ENCODE results near the genes FCRL3, CD5L, SPTA1 and OR6K2.

- PRO-cap, 4 experiments: peak in 1 of 4 experiments; most common minus-strand start chr1:157139319 (in 1)
- RAMPAGE, long total RNA, 2 experiments: no peak in any of the 2 experiments
- RRBS: no CpG with 5 or more reads among the region's 3 CpGs
These were observed 1.1 kb upstream of the ETV3 start for GRCh38 chr1:157139253-157139674.

DNA sequence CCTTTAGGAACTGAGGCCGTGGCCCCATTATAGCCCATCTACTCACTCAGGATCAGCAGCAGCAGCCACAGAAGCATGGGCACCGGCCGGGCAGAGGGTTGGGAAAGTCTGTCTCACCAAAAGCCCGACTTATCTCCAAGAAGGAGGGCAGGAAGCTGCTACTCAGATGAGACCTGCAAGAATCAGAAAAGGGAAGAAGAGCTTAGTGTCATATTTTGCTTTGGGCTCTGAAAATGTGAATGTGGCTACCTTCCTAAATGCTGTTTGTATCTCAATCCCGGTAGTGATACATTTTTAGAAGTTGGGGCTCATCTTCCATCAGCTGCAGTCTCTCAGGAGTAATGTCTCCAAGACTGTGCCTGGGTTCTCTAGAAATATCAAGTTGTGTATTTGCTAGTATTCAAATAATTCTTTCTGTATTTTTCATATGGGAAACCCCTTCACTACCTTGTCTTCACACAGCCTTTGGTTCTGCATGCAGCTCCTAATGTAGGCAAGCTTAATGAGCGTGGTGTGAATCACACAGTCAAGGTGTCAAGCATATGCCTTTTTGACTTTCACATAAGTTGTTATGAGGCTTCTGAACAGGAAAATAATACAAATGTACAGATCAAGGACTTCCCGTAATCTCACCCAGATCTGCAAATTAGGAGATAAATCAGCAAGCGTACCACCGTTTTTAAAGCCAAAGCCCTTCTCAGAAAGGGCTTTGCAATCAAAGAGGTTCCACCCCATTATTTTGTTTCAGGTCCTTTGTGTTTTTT is at the start of gene FCRL3:
TSS of gene FCRL3 (minus strand) at position 357 of the 764 bp plus-strand sequence.
- PRO-cap, 4 experiments: no peak in any of the 4 experiments
- RAMPAGE, long total RNA, 2 experiments: no peak in any of the 2 experiments
- RRBS: no CpG with 5 or more reads among the region's 9 CpGs

DNA sequence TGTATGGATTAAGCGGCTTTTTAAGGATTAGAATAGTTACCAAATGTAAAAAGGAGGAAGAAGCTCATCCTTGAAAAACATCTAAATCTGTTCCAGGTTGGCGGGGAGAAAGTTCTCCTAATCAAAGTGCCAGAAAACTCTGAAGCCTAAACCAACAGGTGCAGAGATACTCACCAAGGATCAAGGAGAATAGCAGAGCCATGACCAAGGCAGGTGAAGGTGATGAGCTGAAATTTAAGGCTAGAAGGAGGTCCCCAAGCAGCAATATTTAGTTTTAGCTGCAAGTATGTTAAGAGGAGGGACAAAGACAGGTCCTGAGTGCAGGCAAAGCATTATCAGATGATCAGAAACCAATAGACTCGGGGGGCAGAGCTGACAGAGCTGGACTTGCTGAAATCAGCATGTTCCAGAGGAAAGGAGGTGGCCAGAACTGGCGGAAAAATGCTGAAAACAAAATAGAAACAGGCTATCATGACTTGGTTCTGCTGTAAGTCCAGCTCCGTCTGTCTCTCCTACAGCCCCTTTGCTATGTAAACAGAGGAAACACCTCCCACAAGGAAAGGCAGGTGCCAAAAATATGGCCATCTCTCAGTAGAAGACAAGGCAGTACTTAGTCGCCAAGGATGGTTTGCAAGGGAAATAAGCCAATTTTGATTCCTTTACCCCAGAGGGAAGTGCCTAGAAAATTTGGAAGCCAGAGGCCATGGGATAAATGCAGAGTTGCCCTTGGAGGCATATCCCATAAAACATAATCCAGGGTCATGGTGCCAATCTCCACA is at the start of gene CD5L:
TSS of gene CD5L (minus strand) at position 309 of the 779 bp plus-strand sequence.
- PRO-cap, 4 experiments: no peak in any of the 4 experiments
- RAMPAGE, long total RNA, 2 experiments: no peak in any of the 2 experiments
- RRBS: no CpG with 5 or more reads among the region's 6 CpGs

DNA sequence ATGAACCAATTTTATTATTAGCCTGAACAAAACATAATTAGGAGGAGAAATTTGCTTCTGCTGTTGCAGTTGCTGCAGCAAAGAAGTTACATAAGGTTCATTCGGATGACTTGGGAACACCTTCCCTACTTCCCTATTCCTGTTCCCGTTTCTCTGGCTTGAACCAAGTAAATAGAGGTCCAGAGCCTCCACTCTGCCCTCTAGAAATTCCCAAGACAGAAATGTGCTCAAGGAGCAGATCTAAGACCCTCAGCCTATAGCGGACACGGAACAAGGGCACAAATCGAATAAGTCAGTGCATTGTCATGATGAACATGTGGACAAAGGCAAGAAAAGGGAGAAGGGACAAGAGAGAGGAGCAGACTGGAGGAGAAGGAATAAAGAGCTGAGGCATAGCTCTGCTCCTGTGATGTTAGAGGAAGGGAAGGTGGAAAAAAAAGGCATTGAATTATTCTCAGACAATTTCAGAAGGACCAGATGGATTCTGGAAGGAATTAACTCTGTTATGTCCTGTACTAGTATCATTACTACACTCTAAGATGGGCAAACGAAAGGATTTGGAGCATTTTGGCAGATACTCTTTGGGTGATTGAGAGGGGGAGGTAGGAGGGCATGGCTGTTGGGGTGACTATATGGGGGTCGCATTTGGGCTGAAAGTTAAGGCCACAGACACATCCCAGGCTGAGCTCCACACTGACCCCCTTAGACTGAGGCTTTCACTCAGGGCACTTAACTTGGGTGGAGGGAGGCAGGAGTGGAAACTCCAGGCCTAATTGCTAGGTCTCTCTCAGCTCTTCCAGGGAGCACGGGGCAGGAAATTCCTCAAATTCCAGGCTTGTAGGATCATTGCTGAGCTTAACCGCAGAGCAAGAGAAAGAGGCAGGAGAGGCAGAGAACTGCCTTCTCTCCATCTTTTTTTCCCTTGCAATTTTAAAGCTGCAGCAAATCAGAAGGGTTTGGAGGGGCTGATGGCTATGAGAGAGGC is 25.7 kb downstream of the KIRREL1 start:
- PRO-cap, 4 experiments: peak in 4 of 4 experiments; most common plus-strand start position 874 of the sequence (in 3); most common minus-strand start position 731 of the sequence (in 2)
- RAMPAGE, long total RNA, 2 experiments: no peak in any of the 2 experiments
- RRBS: no CpG with 5 or more reads among the region's 9 CpGs

DNA sequence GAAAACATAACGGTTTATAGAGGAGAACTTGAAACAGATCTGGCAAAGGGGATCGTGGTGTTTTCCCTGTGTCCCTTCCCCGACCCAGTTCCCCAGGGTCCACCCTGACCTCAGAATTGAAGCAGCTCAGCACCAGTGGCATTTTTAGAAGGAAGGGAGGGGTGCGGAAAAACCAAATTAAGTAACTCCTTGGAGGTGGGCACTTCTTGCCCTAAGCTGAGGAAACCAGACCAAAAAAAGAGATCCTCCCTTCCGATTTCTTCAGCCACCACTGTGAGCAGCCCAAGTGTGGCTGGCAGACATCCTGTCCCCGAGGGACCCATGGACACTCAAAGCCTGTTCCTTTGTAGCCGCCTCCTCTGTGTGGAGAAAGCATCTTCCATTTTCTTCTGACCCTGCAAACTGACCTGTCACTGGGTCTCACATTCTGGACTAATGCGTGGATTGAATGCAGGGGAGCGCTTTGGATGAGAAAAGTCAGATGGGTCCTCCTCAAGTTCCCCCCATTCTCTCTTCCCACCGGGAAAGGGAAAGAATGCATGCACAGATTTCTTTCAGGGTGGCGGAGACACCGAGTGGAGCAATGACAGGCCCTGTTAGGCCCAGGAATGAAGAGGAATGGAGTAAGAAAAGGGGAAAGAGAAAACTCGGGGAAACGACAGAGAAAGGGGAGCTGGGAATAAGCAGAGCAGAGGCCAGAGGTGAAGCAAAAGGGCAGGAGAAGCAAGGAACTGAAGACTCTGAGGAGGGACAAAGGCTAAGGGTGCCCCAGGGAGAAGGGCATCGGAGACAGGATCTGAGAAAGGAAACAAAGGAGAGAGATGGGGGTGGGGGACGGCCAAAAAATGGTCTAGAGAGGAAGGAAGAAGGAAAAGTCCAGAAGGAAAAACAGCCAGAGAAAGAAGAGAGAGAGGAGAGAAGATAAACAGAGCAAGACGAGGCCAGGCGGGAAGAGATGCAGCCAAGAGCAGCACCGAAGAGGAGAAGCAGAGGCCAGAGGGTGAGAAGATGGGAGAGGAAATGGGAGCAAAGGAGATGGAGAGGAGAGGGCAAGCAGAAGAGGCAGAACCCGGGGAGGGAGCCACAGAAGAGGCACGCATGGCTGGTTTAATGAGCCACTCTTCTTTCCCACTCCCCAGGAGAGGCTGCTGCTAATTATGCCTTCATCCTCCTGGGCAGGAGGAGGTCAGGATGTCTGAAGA is 31.6 kb downstream of the KIRREL1 start:
- PRO-cap, 4 experiments: peak in 2 of 4 experiments; most common plus-strand start position 951 of the sequence (in 2)
- RAMPAGE, long total RNA, 2 experiments: start-site peak on the plus strand in 1 of 2 experiments, centred at position 547 of the sequence, 20 reads per replicate
- RRBS: no CpG with 5 or more reads among the region's 21 CpGs

GRCh38 chr1:158147547-158148380 is 19.7 kb upstream of the SMIM42 start:
- PRO-cap, 4 experiments: no peak in any of the 4 experiments
- RAMPAGE, long total RNA, 2 experiments: no peak in any of the 2 experiments
- RRBS: no CpG with 5 or more reads among the region's 8 CpGs

- PRO-cap, 4 experiments: no peak in any of the 4 experiments
- RAMPAGE, long total RNA, 2 experiments: no peak in any of the 2 experiments
- RRBS: no CpG with 5 or more reads among the region's 5 CpGs
These were observed at the start of gene SPTA1 for GRCh38 chr1:158686453-158686993. Gene SPTA1, minus strand, starts transcription at chr1:158686715.

DNA sequence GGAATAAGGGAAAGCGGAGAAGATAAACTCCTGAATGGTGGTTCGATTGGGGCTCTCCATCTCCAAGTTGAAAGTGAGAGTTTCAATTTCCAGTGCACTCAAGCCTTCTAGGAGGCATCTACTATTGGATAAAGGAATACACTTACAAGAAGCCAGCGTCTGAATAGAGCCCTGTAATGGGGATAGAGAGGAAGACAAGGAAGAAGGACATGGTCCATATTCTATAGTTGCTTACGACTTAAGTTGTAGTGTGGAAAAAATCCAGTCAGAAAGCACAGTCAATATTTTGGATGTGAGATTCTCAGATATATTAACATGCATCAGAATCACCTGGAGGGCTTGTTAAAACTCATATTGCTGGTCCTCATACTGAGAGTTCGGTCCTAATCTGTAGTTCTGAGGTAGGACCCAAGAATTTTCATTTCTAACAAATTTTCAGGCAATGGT is at the start of gene OR6K2:
TSS of gene OR6K2 (minus strand) at position 60 of the 447 bp plus-strand sequence.
- PRO-cap, 4 experiments: no peak in any of the 4 experiments
- RAMPAGE, long total RNA, 2 experiments: no peak in any of the 2 experiments
- RRBS: no CpG with 5 or more reads among the region's 5 CpGs

DNA sequence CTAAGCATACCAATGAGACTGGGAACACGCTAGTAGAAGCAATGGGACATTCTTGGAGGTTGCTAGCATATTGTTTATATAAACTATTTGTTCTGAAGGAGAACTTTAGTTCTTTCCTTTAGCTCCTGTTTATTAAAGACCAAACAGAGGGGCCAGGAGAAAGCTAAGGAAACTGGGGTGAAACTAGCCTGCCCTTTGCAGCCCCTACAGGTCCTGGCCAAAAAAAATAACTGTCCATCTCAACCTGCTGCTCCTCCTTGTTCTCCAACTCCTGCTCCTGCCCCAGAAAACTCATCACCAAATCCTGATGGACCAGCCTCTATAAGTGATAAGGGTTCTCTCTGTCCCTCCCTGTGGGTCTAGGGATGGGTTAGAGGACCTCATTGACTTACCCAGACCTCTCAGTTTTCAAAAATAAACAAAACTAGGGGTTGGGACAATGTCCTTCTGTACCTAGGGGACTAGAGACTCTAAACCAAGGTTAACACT is 10.4 kb upstream of the OR6K3 start:
- PRO-cap, 4 experiments: no peak in any of the 4 experiments
- RAMPAGE, long total RNA, 2 experiments: no peak in any of the 2 experiments
- RRBS: no CpG with 5 or more reads among the region's 1 CpG

DNA sequence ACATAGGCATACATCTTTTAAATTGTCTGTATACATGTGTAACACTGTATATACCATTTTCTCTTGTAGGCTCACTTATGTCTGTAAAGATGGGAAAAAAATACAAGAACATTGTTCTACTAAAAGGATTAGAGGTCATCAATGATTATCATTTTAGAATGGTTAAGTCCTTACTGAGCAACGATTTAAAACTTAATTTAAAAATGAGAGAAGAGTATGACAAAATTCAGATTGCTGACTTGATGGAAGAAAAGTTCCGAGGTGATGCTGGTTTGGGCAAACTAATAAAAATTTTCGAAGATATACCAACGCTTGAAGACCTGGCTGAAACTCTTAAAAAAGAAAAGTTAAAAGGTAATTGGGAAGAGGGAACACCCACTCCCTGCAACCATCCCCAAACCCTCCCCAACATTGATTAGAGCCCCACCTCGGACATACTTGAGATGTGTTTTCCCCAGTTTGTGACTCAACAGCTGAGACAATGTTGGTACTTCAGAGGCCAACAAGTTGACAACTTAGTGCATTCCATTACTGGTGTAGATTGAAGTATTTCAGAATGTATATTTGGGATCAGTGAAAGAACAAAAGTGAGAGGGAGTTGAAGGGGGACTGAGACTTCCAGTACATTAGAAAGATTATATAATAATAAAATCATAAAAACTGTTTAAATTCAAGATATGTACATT is 5.0 kb downstream of the IFI16 start:
- PRO-cap, 4 experiments: no peak in any of the 4 experiments
- RAMPAGE, long total RNA, 2 experiments: no peak in any of the 2 experiments
- RRBS: no CpG with 5 or more reads among the region's 5 CpGs

GRCh38 chr1:159015323-159016041 is 5.8 kb downstream of the IFI16 start:
- PRO-cap, 4 experiments: peak in 2 of 4 experiments; most common plus-strand start chr1:159015709 (in 1); most common minus-strand start chr1:159015646 (in 1)
- RAMPAGE, long total RNA, 2 experiments: start-site peak on the plus strand in 1 of 2 experiments, at chr1:159015949-159015961 at its widest, 21 reads per replicate
- RRBS: no CpG with 5 or more reads among the region's 4 CpGs

DNA sequence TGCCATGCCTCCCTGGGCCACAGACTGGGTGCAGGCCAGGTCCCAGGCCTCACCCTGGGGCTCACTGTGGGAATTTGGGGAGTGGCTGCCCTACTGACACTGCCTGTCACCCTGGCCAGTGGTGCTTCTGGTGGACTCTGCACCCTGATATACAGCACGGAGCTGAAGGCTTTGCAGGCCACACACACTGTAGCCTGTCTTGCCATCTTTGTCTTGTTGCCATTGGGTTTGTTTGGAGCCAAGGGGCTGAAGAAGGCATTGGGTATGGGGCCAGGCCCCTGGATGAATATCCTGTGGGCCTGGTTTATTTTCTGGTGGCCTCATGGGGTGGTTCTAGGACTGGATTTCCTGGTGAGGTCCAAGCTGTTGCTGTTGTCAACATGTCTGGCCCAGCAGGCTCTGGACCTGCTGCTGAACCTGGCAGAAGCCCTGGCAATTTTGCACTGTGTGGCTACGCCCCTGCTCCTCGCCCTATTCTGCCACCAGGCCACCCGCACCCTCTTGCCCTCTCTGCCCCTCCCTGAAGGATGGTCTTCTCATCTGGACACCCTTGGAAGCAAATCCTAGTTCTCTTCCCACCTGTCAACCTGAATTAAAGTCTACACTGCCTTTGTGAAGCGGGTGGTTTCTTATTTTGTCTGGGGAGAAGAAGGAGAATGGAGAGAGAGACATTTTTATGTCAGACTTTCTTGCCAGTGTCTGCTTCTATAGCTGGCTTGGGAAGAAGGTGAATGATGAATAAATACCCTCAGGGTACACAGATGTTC is 1.4 kb downstream of the ACKR1 start:
- PRO-cap, 4 experiments: no peak in any of the 4 experiments
- RAMPAGE, long total RNA, 2 experiments: no peak in any of the 2 experiments
- RRBS: no CpG with 5 or more reads among the region's 5 CpGs

- PRO-cap, 4 experiments: no peak in any of the 4 experiments
- RAMPAGE, long total RNA, 2 experiments: no peak in any of the 2 experiments
- RRBS: no CpG with 5 or more reads among the region's 5 CpGs
These were observed 7.1 kb downstream of the APCS start for GRCh38 chr1:159594534-159595346.

DNA sequence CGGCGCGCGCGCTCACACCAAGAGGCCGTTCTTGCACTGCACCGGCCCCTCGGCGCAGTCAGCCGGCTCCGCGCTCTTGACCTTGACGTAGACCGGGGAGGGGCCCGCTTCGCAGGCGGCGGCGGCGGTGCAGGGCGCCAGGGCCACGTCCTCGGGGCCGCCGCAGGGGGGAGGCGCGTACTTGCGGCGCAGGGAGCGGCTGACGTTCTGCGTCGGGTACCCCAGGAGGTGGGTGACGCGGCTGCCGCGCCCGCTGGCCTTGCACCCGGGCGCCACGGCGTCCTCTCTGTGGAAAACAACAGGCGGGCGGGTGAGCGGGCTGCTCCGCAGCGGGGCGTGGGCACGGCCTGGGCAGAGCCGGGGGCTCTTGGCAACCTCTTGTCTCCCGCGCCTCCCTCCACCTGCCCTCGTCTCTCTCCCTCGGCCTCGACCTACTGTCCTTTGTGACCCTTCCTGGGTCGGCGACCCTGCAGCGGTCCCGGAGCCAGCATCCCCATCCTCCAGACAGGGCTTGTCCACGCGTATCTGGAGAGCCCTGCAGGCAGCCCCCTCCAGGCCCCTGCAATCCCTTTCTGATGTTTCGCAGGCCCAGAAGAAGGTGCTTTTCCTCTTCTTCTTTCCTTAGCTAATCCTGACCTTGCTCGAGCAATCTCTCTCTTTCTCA is 7.6 kb downstream of the VSIG8 start:
- PRO-cap, 4 experiments: peak in 4 of 4 experiments; most common plus-strand start position 205 of the sequence (in 4); most common minus-strand start position 33 of the sequence (in 2)
- RAMPAGE, long total RNA, 2 experiments: start-site peak on the plus strand in 1 of 2 experiments, centred at position 219 of the sequence, 23 reads per replicate; start-site peak on the minus strand in 1 of 2 experiments, centred at position 381 of the sequence, 13 reads per replicate
- RRBS: 2% methylated on average over 22 of the region's 63 CpGs

- PRO-cap, 4 experiments: no peak in any of the 4 experiments
- RAMPAGE, long total RNA, 2 experiments: no peak in any of the 2 experiments
- RRBS: no CpG with 5 or more reads among the region's 5 CpGs
These were observed 1.8 kb downstream of the VSIG8 start for GRCh38 chr1:159860532-159861257.

GRCh38 chr1:159921875-159922819 is 3.2 kb downstream of the TAGLN2 start:
- PRO-cap, 4 experiments: no peak in any of the 4 experiments
- RAMPAGE, long total RNA, 2 experiments: no peak in any of the 2 experiments
- RRBS: no CpG with 5 or more reads among the region's 16 CpGs

- PRO-cap, 4 experiments: no peak in any of the 4 experiments
- RAMPAGE, long total RNA, 2 experiments: no peak in any of the 2 experiments
- RRBS: 91% methylated on average over 8 of the region's 24 CpGs
These were observed 3.1 kb upstream of the TAGLN2 start for GRCh38 chr1:159928188-159928967.

- PRO-cap, 4 experiments: no peak in any of the 4 experiments
- RAMPAGE, long total RNA, 2 experiments: no peak in any of the 2 experiments
- RRBS: 95% methylated on average over 5 of the region's 9 CpGs
These were observed 9.2 kb upstream of the TAGLN2 start for GRCh38 chr1:159934438-159934948.

GRCh38 chr1:159939705-159940371 is 5.6 kb downstream of the IGSF9 start:
- PRO-cap, 4 experiments: no peak in any of the 4 experiments
- RAMPAGE, long total RNA, 2 experiments: no peak in any of the 2 experiments
- RRBS: no CpG with 5 or more reads among the region's 9 CpGs

DNA sequence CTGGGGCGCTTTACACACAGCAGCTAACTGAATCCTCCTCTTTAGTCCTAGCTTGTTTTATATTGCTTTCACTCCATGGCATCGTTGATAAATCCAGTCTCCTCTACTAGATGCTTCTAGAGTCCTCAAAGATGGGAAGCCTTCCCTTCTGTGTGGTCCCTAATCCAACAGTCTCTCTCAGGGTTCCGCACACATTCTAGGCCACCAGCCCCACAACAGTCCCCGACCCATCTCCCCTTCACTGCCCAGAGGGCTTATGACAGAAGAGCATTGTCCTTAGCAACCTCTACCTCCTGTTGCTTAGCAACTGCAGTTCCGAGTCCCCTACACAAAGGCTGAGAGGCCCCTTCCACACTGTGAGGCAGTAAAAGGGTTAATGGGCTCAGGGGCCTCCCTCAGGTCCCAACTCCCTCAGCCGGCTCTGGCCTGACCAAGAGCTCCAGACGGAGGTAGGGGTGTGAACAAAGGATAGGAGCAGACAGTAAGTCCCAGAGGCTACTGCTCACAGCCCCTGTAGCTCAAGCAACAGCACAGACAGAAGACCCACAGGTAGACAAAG is 4.3 kb downstream of the IGSF9 start:
- PRO-cap, 4 experiments: no peak in any of the 4 experiments
- RAMPAGE, long total RNA, 2 experiments: no peak in any of the 2 experiments
- RRBS: no CpG with 5 or more reads among the region's 7 CpGs